ENCODE data around the genes ZNG1F and SPATA31A5.

DNA sequence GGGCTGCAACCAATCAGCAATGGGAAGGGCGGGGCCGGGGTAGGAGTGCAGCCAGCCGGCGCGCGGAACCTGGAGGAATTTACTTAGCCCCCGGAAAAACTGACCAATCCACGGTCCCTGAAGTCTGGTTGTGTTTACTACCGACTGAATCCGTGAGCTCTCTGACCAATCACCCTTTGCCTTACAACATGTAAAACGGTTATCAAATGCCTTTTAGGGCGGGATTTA lies 160 bp upstream of the ZBTB5 start:
- PRO-cap, result no peak

GRCh38 chr9:37908601-37908808 lies 4.6 kb upstream of the SLC25A51 start:
- PRO-cap, result no peak

DNA sequence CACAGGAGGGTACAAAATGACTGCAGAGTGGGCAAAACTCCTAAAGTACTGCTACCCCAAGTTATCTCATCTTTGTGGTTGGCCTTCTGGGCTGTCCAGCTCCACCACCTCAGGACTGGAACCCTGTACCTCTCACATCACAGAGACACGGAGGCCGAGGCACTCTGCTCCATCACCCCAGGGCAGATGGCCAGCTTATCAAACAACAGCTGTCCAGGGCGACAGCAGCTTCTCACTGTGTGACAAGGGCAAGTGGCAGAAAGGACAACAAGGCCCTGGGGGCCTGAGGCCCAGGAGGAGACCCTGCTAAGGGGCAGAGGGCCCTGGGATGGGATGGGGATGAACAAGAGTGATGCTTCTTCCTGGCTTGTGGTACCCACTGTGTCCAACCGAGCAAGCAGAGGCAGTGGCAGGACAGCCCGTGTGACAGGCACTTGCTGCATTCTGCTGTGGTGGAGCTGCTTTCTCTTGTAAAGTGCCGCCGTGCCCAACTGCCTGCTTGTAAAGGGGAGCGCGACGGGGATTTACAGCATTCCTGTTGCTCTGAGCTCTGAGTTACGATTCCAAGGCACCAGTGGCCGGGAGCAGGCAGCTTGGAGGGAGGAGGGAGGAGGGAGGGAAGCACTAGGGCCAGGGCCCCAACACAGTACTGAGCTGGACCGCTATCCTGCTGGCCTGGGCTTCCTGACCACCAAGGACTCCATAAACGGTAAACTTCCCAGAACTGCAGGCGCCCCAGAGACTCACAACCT lies 71.2 kb downstream of the SHB start:
- PRO-cap, result no peak

GRCh38 chr9:38010539-38010890 lies 58.5 kb downstream of the SHB start:
- PRO-cap, result no peak

- PRO-cap, result no peak
Observed at GRCh38 chr9:38311247-38312199, 81.0 kb upstream of the ALDH1B1 start.

DNA sequence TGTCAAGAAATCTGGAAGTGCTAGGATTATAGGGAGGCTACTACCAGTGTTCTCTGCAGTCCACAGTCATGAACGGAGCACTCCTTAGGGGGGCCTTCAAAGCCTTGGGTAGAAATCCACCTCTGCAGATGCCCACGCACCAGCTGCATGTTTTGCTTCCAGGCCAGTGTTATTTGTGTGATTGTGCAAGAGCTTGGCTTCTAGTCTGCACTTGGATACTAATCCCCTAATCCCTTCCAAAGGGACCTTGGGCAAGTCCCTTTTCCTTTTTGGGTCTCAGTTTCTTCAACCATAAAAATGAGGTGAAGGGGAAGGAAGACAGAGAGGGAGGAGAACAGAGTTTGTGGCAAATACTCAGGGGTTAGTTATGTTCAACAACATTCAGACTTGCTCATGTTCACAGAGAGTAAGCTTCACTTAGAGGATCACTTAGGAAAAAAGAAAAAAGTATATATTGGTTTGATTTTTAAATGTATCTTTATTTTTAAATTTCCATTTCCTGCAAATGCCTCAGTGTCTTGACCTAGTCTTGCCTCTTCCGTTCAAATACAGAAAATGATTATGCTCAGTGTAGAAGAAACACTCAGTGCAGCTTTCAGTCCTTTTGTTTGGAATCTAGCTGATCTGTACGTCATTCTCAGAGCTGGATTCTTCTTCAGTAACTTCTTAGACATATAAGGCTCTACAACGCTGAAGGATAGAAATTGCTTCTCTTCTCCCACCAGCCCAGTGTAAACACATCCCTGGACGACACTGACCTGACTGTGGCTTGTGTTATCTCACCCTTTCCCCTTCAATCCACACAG lies 3.4 kb upstream of the ALDH1B1 start:
- PRO-cap, result no peak

- PRO-cap, result no peak
Observed at GRCh38 chr9:38689635-38690078, 30.3 kb downstream of the FAM240B start.

DNA sequence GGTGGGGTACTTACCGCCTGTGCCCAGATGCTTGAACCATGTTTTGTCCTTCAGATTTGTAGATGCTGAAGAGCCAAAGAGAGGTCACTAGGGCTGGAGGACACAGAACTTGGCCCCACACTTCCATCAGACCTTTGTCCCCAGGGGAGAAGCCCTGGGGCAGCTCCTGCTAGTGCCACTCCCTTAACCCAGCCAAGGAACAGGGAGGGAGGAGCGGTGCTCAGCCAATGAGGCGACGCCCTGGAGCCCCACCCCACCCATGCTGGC lies 631.0 kb downstream of the FOXD4L6 start:
- PRO-cap, result no peak

DNA sequence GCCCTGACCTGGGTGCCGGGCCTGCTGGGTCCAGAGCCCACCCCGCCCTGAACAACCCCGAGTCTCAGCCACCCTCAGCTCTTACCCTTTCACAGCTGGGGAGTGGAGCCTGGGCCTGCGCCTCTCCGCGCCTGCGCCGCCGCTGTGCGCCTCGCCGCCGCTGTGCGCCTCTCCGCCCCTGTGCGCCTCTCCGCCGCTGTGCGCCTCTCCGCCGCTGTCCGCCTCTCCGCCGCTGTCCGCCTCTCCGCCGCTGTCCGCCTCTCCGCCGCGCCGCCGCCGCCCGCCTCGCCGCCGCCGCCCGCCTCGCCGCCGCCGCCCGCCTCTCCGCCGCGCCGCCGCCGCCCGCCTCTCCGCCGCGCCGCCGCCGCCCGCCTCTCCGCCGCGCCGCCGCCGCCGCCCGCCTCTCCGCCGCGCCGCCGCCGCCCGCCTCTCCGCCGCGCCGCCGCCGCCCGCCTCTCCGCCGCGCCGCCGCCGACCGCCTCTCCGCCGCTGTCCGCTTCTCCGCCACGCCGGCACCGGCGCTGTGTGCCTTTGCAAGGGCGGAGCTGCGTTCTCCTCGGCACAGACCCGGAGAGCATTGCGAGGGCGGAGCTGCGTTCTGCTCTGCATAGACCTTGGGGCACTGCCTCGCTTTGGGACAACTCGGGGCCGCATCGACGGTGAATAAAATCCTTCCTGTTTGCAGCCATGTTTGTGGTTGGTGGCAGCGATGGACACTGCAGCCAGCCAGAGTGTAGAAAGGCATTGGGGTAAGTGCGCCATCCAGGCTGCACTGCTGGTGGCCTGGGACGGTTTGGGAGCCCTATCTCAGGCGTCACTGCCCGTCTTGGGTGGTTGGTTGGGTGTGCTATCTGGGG lies 544.2 kb downstream of the FOXD4L6 start:
- PRO-cap, result no peak

DNA sequence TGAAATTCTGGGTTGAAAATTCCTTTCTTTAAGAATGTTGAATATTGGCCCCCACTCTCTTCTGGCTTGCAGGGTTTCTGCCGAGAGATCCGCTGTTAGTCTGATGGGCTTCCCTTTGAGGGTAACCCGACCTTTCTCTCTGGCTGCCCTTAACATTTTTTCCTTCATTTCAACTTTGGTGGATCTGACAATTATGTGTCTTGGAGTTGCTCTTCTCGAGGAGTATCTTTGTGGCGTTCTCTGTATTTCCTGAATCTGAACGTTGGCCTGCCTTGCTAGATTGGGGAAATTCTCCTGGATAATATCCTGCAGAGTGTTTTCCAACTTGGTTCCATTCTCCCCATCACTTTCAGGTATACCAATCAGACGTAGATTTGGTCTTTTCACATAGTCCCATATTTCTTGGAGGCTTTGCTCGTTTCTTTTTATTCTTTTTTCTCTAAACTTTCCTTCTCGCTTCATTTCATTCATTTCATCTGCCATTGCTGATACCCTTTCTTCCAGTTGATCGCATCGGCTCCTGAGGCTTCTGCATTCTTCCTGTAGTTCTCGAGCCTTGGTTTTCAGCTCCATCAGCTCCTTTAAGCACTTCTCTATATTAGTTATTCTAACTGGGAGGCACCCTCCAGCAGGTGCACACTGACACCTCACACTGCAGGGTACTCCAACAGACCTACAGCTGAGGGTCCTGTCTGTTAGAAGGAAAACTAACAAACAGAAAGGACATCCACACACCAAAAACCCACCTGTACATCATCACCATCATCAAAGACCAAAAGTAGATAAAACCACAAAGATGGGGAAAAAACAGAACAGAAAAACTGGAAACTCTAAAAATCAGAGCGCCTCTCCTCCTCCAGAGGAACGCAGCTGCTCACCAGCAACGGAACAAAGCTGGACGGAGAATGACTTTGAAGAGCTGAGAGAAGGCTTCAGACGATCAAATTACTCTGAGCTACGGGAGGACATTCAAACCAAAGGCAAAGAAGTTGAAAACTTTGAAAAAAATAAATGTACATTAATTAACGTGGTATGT lies 121.6 kb downstream of the FOXD4L6 start:
- PRO-cap, result no peak

DNA sequence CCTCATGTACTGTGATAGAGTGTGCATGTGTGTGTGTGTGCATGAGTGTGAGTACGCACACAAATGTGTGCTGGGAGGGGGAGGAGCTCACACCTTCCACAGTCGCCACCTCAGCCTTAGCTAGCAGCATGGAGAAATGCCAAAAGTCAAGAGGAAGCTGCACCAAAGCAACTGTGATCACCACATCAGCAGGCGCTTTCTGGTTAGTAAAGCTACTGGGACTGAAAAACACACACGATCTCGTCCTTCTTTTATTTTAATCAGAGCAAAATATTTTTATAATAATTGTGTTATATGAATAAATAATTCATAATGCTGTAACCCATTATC lies 63.9 kb downstream of the FOXD4L6 start:
- PRO-cap, result no peak

GRCh38 chr9:41189235-41189568 lies at the start of gene ZNG1F:
Gene ZNG1F (minus strand): TSS chr9:41189317.
- PRO-cap, result no peak

GRCh38 chr9:41357644-41358164 lies 168.6 kb upstream of the ZNG1F start:
- PRO-cap, result no peak

DNA sequence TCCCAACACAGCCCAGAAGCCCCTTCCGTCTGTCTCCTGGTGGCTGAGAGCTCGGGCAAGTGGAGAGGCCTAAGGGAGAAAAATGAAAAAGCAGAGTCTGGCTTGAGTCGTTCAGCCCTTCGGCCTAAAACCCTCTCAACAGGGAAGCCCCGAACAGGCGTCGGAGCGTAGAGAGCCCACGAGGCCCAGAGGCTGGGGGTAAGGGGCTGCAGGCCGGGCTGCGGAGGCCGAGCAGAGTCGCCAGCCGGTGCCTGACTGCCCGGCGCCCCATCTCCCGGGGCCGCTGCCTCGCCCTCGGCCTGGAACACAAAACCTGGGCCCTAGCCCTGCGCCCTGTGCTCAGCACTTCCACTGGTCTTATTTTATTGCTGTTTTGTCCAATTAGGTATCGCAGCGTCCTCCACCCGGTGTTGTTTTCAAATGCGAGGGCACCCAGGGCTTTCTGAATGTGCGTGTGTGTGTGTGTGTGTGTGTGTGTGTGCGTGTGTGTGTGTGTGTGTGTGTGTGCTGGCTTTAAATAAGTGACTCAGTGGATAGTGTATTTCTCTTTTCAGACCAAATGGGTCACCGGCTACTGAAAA lies 463.0 kb upstream of the ZNG1F start:
- PRO-cap, result no peak

- PRO-cap, result no peak
Observed at GRCh38 chr9:41741245-41741546, 388.0 kb downstream of the CNTNAP3B start.

DNA sequence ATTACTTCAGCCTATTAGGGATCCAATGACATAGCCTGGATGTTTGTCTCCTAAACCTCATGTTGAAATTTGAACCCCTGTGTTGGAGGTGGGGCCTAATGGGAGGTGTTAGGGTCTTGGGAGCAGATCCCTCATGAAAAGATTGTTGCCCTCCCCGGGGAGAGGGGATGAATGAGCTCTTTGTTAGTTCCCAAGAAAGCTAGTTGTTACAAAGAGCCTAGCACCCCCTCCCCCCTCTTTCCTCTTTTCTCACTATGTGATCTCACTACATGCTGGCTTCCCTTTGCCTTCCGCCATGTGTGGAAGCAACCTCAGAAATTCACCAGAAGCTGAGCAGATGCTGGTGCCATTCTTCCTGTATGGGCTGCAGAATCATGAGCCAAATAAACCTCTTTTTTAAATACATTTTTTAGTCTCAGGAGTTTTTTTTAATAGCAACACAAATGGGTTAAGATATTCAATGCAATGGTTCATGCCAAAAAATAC lies 123.2 kb downstream of the SPATA31A6 start:
- PRO-cap, result no peak

DNA sequence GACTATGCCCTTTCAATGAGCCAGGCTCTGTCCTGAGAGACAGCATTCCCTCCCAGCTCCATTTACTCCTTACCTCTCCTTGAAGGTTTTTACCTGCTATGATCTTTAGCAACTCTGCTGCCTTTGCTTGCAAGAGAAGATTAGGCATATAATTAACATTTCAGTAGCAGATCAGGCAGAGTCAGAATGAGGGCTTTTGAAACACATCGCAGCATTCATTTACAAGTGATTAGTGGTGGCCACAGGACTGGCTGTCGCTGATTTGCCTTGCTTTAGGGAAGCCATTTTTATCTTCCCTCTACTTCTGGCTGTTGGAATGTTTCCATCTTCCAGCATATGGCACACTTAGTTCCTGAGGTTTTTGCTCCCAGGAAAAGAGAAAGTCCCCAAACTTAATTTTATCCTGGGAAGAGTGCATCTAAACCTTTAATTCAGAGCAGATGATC lies 124.0 kb downstream of the SPATA31A6 start:
- PRO-cap, result no peak

DNA sequence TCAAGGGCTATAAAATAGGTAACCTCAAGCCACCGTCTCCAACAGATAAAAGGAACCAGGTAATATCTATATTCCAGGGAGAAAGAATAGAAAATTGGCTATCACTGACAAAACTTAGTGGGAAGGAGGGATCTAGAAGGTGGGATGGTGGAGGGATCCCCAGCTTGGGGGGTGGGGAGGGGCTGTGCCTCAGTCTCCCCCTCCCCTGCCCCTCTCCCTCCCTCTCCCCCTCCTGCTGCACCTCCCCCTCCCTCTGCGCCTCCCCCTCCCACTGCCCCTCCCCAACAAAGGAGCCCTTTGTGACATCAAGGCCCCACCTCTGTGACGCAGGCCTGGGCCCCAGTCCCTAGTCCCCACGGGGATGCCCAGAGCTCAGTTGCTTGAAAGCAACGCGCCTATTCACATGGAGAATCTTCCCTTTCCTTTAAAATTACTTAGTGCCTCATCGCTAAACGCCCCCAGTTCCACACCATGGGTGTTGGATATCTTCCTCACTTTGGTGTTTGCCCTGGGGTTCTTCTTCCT lies at the start of gene SPATA31A5:
Gene SPATA31A5, plus strand, starts transcription at position 375 of the 525 bp plus-strand sequence.
- PRO-cap, result no peak

- PRO-cap, result no peak
Observed at GRCh38 chr9:61330299-61331023, 140.6 kb downstream of the SPATA31A7 start.

DNA sequence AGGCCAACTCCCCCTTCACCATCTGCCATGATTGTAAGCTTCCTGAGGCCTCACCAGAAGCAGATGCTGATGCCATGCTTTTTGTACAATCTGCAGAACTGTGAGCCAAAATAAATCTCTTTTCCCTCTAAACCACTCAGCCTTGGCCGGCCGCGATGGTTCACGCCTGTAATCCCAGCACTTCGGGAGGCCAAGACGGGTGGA lies 1480.4 kb downstream of the SPATA31A7 start:
- PRO-cap, result no peak